Peyer's patch (tissue), 4 donors: ENCODE data around the genes DAB2 and PAIP1.

DNA sequence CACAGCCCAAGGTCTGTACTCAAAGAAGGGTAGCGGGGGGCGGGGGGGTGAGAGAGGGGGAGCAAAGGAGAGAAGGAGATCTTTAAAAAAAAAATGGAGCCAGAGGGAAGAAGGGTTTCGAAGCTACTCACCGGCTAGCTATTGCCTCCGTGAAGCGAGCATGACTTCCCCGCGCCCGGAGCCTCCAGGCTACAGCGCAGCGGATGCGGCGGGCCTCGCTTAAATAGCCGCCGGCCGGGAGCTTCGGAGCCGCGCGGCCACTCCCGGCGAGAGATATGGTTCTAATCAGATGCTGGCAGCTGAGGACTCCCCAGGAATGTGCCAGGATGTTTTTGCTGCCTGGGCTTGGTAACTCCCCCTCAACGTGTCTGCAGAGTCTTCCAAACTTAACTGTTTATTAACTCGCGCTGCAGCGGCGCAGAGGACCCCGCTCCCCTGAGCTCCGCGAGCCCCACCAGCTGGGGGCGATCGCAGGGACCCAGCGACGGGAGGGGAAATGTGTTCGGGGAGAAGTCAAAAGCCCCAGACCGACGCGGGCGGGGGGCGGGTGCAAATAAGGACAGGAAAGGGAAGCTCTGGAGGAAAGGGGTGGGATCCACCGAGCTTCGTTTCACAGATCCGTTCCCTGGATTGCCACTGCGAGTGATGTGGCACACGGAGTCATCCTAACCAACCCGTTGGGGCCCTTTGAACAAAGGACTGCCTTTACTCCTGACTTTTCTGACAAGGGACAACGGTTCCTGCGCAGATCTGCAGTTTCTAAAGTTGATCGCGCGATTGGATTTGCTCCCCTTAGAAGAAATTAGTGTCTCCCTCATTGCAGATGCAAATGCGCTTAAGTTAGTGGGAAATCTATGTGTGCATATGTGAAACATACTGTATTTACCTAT lies at the start of gene DAB2:
TSS of gene DAB2 (minus strand) at position 308 of the 890 bp plus-strand sequence.
- PRO-cap, result bidirectional peak, plus-strand start at position 636 of the sequence, minus-strand start at position 275 of the sequence
- RAMPAGE, long total RNA, 4 experiments, result start-site peak on the minus strand in 1 of 4 experiments, centred at position 497 of the sequence, 9 reads per replicate

DNA sequence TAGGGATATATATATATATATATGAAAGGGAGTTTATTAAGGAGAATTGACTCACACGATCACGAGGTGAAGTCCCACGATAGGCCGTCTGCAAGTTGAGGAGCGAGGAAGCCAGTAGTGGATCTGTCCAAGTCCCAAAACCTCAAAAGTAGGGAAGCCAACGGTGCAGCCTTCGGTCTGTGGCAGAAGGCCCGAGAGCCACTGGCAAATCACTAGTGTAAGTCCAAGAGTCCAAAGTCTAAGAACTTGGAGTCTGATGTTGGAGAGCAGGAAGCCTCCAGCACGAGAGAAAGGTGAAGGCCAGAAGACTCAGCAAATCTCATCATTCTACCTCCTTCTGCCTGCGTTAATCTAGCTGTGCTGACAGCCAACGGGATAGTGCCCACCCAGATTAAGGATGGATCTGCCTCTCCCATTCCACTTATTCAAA lies 23.8 kb upstream of the DAB2 start:
- PRO-cap, result bidirectional peak, plus-strand start at position 256 of the sequence, minus-strand start at position 203 of the sequence
- RAMPAGE, long total RNA, 4 experiments, result start-site peak on the minus strand in 2 of 4 experiments, centred at positions 159 to 164 of the sequence, 210 to 215 reads per replicate

- PRO-cap, result no peak
- RAMPAGE, long total RNA, 4 experiments, result no peak in any of the 4 experiments
Measured at GRCh38 chr5:40405881-40406404, 273.8 kb upstream of the PTGER4 start.

DNA sequence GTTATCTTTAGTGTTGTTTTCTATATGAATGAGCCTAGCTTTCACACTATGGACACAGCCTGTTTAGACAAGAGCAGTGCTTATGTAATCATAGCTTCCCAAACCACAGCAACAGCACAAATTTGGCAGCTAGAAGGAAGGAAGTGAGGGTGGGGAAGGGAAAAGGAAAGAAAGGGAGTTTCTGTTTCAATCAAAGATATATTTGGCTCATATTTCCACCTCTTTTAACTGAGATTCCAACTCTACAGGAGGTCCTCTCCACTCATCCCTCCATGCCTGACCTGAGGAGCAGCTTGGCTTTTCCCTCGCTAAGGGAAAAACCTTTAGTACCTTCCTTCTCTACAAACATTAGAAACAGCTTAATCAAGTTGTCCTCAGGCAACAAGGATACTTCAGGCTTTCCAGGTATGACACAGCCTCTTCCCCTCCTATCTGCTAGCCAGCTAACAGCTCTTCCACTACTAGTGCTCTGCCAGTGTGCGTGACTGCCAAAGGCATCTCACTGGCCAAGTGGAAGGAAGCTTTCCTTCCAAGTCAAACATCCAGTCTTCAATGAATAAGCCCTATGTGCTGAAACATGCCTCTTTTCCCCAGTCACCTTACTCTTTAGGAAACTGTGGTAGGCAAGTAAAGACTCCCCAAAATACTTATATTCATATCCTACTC lies 268.6 kb upstream of the PTGER4 start:
- PRO-cap, result no peak
- RAMPAGE, long total RNA, 4 experiments, result no peak in any of the 4 experiments

DNA sequence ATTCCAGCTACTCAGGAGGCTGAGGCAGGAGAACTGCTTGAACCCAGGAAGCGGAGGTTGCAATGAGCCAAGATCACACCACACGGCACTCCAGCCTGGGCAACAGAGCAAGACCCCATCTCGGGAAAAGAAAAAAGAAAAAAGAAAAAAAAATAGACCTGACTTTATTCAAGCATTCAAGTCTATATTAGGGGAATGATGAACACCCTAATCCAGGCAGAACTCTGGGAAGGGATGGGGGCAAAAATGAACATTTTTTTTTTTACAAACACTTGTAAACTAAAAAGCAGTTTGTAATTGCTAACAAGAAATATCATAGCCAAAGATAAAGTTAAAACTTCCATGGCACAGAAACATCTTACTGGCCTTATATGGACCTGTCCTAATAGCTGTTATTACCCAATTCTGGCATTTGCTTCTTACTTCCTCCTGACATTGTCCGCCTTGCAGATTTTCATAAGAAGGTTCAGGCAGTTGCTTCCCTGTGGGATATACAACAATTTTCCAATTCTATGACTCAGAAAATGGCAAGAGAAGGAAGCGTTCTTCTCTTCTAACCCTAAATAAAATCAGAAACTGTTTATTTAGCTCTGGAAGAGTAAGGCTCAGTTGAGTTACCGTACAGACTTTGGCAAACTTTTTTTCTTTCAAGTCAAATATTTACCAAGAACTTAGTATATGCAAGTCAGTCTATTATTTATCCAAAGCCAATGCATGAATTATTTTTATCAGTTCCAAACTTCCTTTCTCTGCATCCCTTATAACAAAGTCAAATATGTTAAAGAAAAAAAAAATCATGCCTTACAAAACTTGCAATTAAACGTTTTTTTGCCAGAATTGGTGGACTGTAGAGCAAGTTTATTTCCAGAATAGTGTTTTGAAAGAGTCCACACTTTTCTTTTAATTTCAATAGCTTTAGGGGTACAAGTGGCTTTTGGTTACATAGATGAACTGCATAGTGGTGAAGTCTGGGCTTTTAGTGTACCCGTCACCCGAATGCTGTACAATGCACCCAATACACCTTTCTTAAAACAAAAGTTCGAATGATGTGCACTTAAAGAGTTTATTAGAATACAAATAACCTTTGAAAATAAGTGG lies 1.6 kb downstream of the PRKAA1 start:
- PRO-cap, result unidirectional peak, plus-strand start at position 520 of the sequence
- RAMPAGE, long total RNA, 4 experiments, result no peak in any of the 4 experiments

DNA sequence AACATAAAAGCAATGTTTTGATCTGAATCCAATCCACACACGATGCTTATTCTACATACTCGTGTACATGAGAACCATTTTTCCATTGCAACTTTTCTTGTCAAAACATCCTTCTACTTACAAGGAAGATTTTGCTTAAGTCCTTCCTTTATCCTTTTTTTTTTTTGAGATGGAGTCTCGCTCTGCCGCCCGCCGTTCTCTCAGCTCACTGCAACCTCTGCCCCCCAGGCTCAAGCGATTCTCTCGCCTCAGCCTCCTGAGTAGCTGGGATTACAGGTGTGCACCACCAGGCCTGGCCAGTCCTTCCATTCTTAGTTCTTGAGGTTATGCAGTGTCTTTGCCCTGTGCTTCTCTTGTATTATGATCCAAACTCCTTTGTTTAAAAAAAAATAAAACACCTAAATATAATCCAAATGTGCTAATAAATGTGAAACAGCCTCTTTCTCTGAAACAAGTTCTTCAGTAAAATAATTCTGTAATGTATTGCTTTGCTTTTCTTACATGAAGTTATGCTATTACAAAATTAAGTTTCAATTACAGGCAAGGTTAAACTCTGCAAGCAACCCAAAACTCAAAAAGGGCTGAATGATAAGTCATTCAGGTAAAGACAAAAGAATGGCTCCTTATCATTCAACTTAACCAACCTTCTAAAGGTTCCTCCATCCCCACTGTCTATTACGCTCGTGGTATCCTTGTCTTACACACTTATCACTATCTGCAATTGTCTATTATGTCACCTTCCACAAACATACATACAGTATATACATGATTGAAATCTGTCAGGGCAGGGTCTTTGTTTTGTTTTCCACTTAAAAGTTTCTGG lies 7.2 kb downstream of the RPL37 start:
- PRO-cap, result no peak
- RAMPAGE, long total RNA, 4 experiments, result start-site peak on the minus strand in 1 of 4 experiments, centred at position 401 of the sequence, 5 reads per replicate

GRCh38 chr5:41212839-41213306 lies 459 bp downstream of the C6 start:
- PRO-cap, result no peak
- RAMPAGE, long total RNA, 4 experiments, result no peak in any of the 4 experiments

- PRO-cap, result no peak
- RAMPAGE, long total RNA, 4 experiments, result no peak in any of the 4 experiments
Measured at GRCh38 chr5:41506457-41506725, 4.0 kb downstream of the PLCXD3 start.

- PRO-cap, result no peak
- RAMPAGE, long total RNA, 4 experiments, result no peak in any of the 4 experiments
Measured at GRCh38 chr5:42516090-42516666, 92.9 kb downstream of the GHR start.

- PRO-cap, result no peak
- RAMPAGE, long total RNA, 4 experiments, result start-site peak on the plus strand in 1 of 4 experiments, at chr5:42620929-42621407 at its widest, 5 reads per replicate
Measured at GRCh38 chr5:42620581-42621559, 135.7 kb upstream of the CCDC152 start.

- PRO-cap, result bidirectional peak, plus-strand start at chr5:42808298, minus-strand start at chr5:42808218
- RAMPAGE, long total RNA, 4 experiments, result no peak in any of the 4 experiments
Measured at GRCh38 chr5:42807802-42808533, 3.7 kb downstream of the SELENOP start.

- PRO-cap, result unidirectional peak, minus-strand start at chr5:42992849
- RAMPAGE, long total RNA, 4 experiments, result start-site peak on the minus strand in 1 of 4 experiments, at chr5:42992656-42992689 at its widest, 5 reads per replicate
Measured at GRCh38 chr5:42992481-42993121, 47.5 kb downstream of the ANXA2R start.

DNA sequence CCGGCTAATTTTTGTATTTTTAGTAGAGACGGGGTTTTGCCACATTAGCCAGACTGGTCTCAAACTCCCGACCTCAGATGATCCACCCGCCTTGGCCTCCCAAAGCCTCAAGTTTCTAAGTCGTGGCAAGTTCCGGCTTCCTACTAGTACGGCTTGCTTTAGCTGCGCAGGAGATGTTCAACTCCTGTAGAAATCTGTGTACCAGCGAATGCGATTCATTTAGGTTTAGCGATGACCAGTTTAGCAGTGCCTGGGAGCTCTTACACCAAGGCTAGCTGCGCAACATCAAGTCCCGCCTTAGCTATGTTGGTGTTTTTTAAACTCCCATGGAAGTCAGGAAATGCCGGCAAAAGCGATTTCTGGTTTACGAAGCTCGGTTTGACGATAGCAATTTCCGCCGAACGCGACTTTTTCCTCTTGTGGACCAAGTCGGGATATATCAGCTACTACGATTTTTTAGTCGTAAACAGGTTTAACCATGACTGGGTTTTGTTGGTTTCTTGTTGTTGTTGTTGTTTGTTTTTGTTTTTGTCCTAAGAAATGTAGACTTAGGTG lies 46.4 kb downstream of the ANXA2R start:
- PRO-cap, result bidirectional peak, plus-strand start at position 349 of the sequence, minus-strand start at position 115 of the sequence
- RAMPAGE, long total RNA, 4 experiments, result no peak in any of the 4 experiments

DNA sequence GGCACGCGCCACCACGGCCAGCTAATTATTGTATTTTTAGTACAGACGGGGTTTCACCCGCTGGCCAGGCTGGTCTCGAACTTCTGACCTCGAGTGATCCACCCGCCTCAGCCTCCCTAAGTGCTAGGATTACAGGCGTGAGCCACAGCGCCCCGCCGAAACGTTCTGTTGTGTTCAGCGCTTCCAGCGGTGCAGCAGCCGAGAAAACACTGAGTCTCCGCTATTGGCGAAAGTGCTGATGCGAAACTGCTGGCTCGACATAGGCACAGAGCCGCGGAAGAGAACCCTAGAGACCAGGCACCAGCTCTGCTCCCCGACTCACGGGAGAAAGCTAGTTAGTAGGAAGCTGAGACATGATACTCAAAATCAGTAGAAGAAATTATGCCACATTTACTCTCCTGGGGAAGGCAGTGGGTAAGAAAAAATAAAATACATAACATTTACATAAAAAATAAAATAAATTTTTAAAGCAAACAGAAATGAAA lies 31.6 kb downstream of the ANXA2R start:
- PRO-cap, result bidirectional peak, plus-strand start at position 268 of the sequence, minus-strand start at position 167 of the sequence
- RAMPAGE, long total RNA, 4 experiments, result no peak in any of the 4 experiments

DNA sequence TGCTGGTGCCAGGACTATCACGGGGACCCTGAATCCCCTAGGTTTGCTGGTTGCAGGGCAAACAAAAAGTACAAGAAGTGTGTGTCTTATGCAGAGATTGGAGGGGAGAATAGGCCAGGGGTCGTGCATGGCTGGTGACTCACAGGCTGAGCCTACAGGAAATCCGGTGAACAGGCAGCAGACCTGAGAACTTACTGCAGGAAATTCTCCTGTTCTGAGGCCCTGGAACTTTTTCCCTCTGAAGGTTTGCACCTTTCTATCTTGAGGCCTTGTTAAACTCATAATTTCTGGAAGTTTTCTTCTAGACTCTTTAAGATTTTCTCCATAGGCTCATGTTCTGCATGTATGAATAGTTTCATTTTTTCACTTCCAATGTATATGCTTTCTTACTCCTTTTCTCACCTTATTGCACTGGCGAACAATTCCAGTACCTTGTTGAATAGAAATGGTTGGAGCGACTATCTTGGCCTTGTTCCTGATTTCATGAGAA lies 5.4 kb downstream of the ANXA2R start:
- PRO-cap, result no peak
- RAMPAGE, long total RNA, 4 experiments, result no peak in any of the 4 experiments

DNA sequence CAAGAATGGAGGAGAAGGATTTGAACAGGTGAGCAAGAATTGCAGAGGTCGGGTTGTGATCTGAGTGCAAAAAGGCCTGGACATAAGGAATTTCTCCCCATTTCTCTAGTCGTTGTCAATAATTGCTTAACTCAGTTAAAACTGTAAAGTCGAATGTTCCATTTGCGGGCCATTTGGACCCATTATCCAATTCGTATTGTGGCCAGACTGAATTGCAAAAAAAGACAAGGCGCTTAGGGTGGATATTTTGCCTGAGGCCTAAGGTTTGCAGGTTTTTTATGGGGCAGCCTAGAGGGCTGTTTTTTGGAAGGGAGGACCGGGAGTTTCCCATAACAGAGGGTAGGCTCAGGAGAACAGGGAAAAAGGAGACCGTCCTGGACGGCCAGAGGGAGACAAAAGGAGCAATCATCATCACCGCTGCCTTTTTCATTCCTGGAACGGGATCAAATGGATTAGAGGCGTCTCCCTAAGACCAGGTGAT lies 34.4 kb upstream of the ANXA2R start:
- PRO-cap, result no peak
- RAMPAGE, long total RNA, 4 experiments, result no peak in any of the 4 experiments

DNA sequence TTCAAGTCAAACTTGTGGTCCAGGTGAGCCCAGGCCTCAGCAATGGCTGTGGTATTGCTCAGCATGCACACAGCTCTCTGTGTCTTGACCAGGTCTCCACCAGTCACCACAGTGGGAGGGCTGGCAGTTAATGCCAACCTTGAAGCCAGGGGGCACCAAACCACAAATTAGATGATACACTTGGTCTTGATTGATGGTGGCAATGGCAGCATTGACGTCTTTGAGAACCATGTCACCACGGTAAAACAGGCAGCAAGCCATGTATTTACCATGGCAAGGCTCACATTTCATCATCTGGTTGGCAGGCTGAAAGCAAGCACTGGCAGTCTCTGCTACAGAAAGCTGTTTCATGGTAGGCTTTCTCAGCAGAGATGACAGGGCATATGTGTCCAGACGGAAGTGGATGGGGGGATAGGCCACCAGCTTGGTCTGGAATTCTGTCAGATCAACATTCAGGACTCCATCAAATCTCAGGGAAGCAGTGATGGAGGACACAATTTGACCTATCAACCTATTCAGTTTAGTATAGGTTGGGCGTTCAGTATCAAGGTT lies 40.0 kb downstream of the NIM1K start:
- PRO-cap, result no peak
- RAMPAGE, long total RNA, 4 experiments, result no peak in any of the 4 experiments

GRCh38 chr5:43314597-43315141 lies 1.5 kb upstream of the HMGCS1 start:
- PRO-cap, result no peak
- RAMPAGE, long total RNA, 4 experiments, result no peak in any of the 4 experiments

DNA sequence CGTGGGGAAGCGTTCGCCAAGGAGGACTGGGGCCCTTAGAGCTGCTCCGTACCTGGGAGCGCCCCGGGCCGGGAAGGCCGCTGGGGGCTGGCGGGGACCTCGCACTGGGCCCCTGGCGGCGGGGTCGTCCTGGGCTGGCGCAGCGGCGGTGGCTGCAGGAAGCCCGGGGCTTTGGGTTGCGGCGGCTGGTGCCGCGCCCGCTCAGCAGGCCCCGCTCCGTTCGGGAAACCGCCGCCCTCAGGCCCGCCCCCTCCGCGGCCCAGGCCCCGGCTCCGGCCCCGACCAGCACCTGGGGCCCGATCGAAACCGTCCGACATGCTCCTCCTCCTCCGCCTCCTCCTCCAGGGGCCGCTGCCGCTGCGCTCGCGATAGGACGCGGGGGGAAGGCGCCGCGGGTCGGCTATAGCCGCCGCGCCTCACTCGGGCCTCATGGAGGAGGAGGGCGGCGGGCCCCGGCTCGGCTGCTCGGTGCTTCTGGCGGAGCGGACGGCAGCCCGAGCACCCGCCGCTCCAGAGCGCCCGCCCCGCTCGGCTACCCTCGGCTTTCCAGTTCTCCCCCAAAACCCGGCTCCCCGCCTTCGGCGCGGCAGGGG lies at the start of gene PAIP1:
TSS of gene PAIP1 (minus strand) at position 548 of the 593 bp plus-strand sequence.
- PRO-cap, result bidirectional peak, plus-strand start at position 371 of the sequence, minus-strand start at position 339 of the sequence; bidirectional peak, plus-strand start outside the sequence, minus-strand start at position 548 of the sequence
- RAMPAGE, long total RNA, 4 experiments, result start-site peak on the minus strand in 1 of 4 experiments, centred at positions 341 to 517 of the sequence, 17 to 21 reads per replicate

DNA sequence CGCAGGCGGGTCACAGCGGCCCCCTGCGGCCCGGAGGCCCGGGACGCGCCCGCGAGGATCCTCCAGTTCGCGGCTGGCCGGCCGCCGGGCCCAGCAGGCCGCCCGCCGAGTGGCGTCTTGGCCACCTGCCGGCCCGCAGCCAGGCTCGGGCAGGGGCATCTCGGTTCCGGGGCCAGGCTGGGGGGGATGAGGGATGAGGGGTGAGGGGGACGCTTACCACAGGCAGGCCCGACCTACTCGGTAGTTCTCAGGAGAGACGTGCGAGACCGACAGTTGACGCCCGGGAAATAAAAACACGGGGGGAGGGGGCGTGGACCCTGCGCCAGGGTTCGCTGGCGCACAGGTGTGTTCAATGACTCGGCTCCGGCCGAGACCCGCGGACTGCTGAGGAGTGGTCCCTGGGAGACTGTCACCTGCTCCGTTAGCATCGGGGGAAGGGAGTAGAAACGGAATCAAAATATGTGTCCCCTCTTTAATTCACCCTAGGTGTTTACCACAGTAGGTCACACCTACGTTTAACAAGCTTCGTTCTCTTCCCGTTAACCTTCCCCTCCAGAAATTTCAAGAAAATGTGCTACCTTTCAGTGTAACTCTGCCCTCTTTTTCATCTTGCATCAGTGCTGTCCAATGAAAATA lies 364 bp upstream of the PAIP1 start:
- PRO-cap, result bidirectional peak, plus-strand start at position 65 of the sequence, minus-strand start outside the sequence
- RAMPAGE, long total RNA, 4 experiments, result no peak in any of the 4 experiments